Melanocyte of skin (primary cell): ENCODE measurements around a stretch of chr10.

DNA sequence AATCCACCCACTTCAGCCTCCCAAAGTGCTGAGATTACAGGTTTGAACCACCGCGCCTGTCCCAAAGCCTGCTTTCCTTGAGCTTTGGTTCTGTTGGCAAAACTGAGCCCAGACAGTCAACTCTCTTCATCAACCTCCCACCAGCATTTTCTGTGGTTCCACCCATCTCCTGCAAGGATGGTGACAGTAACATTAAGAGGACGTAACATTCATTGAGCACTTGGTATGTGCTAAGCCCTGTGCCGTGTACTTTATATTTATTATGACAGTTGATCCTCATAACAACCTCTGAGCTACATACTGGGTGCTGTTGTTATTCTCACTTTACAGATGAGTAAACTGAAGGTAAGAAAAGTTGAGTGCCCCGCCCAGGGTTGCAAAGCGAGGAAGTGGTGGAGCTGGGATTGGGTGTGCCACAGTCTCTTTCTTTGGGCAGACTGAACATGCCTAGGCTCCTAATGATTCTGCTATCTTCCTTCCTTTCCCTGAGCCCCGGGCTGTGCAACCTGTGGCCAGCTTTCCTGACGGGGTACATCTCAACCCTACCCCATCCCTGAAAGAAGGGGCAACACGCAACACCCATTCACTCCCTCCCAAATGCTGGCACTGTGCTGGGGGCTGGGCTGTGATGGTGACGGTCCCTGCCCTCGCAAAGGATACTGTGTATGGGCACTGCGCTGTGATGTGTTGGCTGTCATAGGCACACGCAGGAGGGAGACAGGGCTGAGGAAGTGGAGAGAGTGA, 107.3 kb downstream of the SH3PXD2A start:
- CAGE, long polyA plus RNA, 2 experiments: no peak in any of the 2 experiments

DNA sequence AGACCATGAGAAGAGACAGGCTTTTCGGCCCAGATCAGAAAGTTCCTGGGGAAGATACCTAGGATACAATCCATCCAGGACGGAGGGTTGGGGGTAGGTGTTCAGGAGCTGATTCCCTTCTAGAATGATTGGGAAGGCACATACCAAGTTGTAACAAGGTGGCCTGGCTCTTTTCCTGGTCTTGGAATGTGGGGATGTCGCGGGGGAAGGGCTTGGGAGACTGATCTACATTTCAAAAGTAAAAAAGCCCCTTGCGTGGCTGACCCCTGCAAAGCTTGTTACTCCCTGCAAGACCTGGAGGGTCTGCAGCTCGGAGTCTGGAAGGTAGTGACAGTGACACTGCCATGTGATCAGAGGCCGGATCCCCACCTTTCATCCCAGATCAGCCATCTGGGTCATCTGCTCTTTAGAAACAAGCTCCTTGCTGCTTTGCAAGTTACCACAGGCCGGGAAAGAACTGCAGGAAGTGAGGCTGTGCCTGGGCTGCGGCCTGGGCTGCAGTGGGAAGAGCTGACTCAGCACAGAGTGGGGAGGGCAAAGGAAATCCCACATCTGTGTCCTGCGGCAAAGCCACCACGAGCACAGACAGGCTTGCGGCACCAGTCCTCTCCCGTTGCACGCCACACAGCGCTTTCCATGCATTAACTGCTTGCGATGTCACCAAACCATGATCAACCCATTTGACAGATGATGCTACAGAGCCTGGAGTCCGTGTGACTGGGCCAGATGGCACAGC, 97.8 kb downstream of the SH3PXD2A start:
- CAGE, long polyA plus RNA, 2 experiments: no peak in any of the 2 experiments

GRCh38 chr10:103789484-103790033, 65.8 kb downstream of the SH3PXD2A start:
- CAGE, long polyA plus RNA, 2 experiments: no peak in any of the 2 experiments

GRCh38 chr10:103851993-103852687, 3.2 kb downstream of the SH3PXD2A start:
- CAGE, long polyA plus RNA, 2 experiments: no peak in any of the 2 experiments

GRCh38 chr10:103854307-103855427, 709 bp downstream of the SH3PXD2A start:
- CAGE, long polyA plus RNA, 2 experiments: no peak in any of the 2 experiments

GRCh38 chr10:103910759-103911758, 6.9 kb downstream of the STN1 start:
- CAGE, long polyA plus RNA, 2 experiments: no peak in any of the 2 experiments

DNA sequence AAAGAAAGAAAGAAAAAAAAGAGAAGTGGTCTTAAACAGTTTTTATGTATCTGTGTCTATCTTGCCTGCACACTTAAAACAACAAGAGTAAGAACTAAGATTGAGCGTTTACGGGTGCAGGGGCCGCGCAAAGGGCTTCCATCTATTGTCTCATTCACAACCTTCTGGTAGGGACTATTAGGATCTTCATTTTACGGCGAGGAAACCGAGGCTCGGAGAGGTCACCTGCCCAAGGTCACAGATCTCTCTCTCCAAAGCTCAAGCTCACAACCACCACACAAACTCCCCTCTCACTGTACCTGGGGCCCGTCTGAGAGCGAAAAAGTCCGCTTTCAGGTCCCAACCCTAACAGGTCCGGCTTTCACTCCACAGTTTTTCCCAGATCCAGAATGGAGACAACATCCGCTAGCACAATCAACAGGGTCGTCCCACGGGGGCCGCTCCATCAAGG, 483 bp upstream of the SLK start:
- CAGE, long polyA plus RNA, 2 experiments: no peak in any of the 2 experiments

DNA sequence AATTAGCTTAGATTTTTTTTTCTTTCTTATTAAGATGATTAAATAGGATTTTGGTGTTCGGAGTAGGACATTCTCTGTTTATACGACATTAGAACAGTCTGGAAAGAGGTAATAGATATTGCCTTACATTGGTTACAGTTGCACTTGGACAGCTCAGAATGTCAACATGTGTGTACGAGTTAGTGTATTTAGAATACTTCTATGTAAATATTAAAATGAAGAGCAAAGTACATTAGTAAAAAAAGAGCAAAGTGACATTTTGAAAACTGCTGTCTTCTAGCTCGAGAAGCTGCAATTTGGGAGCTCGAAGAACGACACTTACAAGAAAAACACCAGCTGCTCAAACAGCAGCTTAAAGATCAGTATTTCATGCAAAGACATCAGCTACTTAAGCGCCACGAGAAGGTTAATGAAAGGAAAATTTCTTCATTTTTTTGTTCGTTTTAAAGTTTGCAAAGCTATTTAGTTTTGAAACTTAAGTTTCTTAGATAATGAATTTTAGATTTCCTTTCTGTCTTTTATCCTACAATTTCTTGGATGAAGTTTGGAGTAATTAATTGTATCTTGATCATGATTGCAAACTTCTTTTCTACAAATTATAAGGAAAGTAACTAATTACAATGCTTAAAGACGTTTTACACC, 51.7 kb downstream of the SLK start:
- CAGE, long polyA plus RNA, 2 experiments: no peak in any of the 2 experiments

DNA sequence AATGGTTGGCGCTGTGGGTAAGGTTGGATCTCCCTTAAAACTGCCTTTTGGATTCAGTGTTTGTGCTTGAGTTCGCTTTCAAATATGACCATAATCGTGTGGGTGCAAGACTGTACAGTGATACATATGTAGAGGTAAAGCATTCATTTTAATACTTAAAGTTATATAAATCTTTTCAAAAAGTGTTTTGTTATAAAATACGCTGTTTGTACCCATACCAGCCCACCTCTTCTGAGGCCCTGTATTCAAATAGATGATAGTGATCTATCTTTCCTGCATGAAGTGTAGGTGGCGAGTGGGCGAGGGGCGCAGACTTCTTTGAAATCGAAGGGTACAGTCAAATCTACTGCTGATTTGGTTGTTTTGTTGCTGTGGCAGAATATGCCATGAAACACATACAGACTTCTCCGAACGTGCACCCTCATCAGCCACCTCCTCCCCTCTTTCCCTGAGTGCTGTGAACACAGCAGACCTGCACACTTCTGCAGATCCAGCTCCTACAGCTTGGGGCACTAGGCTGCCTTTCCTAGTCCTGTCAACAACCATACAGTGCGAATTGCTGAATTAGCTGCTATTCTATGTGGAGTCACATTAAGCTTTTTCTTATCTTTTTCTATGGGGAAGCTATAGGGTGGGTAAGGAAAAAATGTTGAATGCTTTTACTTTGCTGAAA, 57.7 kb downstream of the COL17A1 start:
- CAGE, long polyA plus RNA, 2 experiments: no peak in any of the 2 experiments

DNA sequence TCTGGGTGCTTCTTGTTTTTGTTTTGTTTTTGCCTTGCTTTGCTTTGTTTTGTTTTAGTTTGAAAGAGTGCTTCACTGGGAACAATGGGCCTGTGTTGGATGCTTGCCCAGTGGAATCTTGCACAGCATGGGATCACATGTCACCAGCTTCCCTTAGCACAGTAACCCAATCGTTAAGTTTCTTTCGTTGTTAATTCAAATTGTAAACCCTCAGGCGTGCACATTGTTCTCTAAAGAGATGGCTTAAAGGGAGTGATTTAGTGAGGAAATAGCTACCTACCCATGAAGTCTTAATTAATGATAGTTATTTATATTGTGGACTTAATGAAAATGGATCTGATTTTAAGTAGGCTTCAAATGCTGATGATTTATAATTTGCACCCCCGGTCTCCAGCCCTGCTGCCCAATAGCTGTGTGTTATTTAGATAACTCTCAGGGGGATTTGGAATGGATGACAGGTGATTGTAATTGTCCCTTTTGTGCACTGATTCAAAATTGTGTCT, 8.8 kb downstream of the COL17A1 start:
- CAGE, long polyA plus RNA, 2 experiments: no peak in any of the 2 experiments

- CAGE, long polyA plus RNA, 2 experiments: no peak in any of the 2 experiments
Observed at GRCh38 chr10:105516692-105517152, 875.6 kb downstream of the SORCS3 start.

DNA sequence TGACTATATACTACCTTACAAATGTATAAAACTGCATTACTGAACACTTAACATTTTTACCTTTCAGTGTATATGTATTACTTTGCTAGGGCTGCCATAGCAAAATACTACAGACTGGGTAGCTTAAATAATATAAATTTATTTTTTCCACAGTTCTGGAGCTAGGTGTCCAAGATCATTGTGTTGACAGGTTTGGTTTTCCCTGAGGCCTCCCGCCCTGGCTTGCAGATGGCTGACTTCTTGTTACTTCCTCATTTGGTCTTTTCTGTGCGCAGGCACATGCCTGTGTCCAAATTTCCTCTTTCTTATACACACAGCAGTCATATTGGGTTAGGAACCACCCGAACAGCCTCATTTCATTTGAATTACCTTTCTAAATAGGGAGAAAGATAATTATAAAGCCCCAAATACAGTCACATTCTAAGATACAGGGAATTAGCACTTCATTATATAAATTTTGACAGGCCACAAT, 521.6 kb upstream of the SORCS1 start:
- CAGE, long polyA plus RNA, 2 experiments: no peak in any of the 2 experiments

DNA sequence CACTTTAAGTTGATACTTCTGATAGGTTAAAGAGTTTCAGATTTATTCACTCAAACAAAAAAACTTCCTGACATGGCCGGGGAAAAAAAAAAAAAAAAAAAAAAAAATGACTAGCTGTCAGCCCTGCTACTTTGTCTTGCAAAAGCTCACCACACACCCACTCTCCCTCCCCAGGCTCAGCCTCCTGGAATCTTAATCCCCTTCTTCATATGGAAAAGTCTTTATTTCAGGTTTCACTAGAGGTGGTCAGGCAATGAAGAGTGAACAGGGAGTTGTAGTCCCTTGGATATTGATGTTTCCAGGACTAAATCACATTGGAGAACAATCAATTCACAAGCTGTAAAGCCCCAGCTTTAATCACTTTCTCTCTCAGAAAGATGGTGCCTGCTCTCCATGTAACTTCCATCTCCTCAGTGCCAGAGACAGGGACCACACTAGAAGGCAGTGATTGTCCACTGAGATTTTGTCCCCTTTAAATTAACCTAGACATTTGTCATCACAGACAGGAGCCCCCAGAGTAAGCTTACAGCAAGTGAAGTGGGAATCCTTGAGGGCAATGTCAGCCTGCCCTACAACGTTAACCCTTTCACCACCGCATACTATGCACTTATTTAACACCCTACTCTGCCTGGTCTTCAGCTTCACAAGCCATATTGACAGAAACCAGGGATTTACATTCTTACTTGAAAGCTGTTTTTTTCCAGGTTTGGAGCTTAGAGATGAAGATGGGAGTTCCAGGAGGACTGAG, 749.2 kb upstream of the SORCS1 start:
- CAGE, long polyA plus RNA, 2 experiments: no peak in any of the 2 experiments

GRCh38 chr10:109144211-109144772, 779.0 kb downstream of the XPNPEP1 start:
- CAGE, long polyA plus RNA, 2 experiments: no peak in any of the 2 experiments

GRCh38 chr10:109282660-109283086, 640.6 kb downstream of the XPNPEP1 start:
- CAGE, long polyA plus RNA, 2 experiments: no peak in any of the 2 experiments

GRCh38 chr10:109740370-109740825, 182.9 kb downstream of the XPNPEP1 start:
- CAGE, long polyA plus RNA, 2 experiments: no peak in any of the 2 experiments

DNA sequence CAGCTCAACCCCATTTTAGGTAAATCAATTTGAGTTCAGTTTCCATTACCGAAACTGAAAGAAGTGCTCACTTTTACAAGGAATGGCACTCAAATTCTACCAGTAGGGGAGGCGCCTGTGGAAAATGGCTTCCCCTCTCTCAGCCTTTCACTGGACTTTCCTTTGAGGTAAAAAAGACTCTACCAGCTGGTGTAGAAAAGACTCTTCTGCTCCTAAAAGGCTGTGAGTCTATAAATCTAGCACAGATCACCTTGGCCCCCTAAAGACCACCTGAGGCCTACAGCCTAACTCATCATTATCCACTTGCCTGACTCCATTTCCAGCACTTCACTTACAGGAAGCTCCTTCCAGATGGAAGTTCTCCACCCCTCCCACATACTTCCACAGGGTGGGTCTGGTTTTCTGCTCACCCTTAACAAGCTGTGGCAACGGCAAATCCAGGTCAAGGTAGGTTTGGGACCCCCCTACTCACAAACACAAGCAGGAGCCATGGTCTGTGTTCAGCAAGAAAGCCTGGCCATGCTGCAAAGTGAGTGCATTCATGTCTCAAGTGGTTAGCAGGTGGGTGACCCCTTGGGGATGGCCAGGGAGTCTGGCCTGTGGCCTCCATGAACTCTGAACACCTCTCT, 1.1 kb downstream of the XPNPEP1 start:
- CAGE, long polyA plus RNA, 2 experiments: no peak in any of the 2 experiments

DNA sequence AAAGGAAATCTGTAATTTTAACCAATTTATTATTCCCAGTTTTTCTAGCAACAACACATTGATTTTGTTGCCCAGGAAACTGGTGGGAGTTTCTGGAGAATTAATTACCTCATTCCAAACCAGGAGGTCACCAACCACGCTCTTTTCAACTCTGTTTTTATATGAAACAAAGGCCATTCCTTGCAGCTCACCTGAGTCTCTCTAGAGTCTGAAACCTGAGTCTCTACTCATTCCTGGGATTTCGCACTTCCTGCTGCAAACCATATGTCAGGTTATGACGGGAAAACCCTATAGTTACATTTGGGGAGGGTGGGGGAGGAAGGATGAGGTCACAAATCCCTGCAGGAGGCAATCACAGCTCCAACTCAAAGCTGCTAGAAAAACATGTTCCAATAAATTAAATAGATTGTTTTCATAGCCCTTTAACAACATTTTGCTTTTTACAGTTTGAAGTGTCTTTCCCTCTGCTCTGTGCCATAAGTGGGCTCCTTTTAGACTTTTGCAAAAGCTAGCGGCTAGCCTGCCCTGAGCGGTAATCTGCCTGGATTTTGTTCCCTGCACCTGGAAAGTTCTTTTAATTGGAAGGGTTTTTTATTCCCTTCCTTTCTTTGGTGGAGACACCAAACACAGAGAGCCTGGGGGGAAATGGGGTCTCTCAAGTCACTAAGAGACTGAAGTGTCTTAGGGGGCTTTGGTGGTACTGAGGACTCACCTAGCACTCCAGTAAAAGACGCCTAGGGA, 38.3 kb upstream of the XPNPEP1 start:
- CAGE, long polyA plus RNA, 2 experiments: no peak in any of the 2 experiments

- CAGE, long polyA plus RNA, 2 experiments: no peak in any of the 2 experiments
Observed at GRCh38 chr10:109987273-109987902, 20.4 kb upstream of the ADD3 start.

DNA sequence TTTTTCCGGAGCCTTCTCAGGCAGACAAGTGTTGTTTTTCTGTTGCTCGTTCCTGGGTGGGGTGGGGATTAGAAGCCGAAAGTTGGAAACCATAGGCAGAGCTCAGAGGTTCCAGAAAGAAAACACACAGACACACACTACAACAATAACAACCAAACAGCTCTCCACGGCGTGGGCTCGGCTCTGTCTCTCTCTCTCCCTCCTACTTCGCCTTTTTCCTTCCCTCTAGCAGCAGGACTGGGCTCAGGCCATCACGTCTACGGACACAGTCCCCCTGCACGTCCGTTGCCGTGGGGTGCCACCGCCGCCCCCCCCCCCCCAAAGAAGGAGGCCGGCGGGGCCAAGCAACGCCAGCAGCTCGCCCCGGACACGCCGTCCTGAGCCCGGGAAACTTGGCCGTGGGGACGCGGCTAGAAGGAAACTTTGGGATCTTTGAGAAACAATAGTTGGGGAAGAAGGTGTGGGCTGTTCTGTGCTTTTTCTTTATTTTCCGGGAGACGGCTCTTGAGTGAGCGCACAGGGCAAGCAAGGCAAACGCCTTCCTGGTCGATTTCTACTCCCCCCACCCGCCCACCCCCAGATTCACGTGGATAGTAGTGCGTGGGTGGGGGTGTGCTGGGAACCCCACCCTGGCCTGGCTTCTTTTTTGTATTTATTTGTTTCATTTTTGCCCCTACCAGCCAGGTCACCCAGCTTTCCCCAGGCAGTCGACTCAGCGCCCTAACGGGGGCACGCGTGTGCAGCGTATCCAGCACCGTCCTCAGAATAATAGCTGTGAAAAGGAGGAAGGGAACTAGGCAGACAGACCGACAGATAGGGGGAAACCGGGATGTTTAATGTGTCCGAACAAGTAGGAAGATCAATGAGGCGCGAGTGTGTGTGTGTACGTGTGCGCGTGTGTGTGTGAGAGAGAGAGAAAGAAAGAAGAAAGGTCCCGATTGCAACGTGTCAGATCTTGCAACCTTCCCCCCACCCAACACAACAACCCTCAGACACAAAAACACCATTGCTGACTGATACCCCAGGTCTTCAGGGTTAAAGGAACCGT, 1.4 kb downstream of the MXI1 start:
- CAGE, long polyA plus RNA, 2 experiments: no peak in any of the 2 experiments